Temporal lobe (tissue), 2 donors: Measurements from ENCODE around the gene WWTR1.

DNA sequence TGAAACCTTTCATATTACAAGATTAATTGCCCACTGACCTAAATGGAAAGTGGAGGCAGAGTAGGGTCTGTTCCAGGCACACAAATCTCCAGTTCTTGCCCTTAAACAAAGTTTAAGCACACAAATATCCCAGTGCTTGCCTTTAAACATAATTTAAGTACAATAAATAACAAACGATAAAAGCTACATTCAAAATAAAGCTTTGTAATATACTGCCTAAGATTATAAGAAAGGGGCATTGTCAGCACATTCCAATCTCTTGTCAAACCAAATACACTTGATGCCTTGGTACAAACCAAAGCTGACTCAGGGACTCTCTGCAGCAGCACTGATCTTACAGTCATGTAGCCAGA lies 18.4 kb downstream of the PLOD2 start:
- RAMPAGE, long total RNA = no peak

DNA sequence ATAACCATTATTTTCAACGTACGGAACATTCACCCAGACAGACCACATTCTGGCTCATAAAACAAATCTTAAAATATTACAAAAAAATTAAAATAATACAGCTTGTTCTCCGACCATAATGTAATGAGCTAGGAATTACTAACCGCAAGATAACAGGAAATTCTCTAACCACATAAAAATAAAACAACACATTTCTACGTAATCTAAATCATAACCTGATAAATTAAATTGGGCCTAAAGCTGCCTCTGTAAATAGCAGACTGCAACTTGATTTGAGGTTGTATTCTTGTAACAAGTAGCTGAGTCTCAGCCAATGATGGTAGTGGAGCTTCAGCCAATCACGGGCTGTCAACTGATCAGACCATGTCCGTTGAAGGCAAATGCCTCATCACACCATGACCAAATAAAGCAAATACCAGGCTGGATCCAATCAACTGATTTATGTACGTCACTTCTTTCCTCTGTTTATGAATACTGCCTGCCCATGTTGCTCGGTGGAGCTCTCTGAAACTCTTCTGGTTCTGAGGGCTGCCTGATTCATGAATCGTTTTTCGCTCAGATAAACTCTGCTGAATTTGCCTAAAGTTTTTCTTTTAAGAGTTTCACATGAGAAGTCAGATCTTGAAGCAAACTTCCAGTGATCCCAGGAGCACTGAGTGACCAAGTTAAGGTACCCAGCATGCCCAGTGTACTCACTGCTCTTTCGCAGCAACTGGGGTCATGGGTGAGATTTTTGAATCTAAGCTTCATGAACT lies 9.0 kb downstream of the PLSCR4 start:
- RAMPAGE, long total RNA = no peak

- RAMPAGE, long total RNA = no peak
Observed at GRCh38 chr3:146308666-146309341, 57.9 kb upstream of the PLSCR4 start.

DNA sequence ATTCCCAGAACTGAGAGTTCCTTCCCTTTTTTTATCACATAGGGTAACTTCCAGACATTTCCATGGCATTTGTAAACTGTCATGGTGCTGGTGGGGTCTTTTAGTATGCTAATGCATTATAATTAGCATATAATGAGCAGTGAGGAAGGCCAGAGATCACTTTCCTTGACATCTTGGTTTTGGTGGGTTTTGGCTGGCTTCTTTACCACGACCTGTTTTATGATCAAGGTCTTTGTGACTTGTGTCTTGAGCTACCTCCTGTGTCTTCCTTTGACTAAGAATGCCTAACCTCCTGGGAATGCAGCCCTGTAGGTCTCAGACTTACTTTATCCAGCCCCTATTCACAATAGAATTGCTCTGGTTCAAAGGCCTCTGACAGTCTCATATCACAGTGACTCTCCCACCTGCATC lies 35.4 kb upstream of the PLSCR2 start:
- RAMPAGE, long total RNA = no peak

- RAMPAGE, long total RNA = no peak
Observed at GRCh38 chr3:147354645-147355381, 51.5 kb downstream of the ZIC4 start.

- RAMPAGE, long total RNA = no peak
Observed at GRCh38 chr3:147370895-147371832, 35.2 kb downstream of the ZIC4 start.

DNA sequence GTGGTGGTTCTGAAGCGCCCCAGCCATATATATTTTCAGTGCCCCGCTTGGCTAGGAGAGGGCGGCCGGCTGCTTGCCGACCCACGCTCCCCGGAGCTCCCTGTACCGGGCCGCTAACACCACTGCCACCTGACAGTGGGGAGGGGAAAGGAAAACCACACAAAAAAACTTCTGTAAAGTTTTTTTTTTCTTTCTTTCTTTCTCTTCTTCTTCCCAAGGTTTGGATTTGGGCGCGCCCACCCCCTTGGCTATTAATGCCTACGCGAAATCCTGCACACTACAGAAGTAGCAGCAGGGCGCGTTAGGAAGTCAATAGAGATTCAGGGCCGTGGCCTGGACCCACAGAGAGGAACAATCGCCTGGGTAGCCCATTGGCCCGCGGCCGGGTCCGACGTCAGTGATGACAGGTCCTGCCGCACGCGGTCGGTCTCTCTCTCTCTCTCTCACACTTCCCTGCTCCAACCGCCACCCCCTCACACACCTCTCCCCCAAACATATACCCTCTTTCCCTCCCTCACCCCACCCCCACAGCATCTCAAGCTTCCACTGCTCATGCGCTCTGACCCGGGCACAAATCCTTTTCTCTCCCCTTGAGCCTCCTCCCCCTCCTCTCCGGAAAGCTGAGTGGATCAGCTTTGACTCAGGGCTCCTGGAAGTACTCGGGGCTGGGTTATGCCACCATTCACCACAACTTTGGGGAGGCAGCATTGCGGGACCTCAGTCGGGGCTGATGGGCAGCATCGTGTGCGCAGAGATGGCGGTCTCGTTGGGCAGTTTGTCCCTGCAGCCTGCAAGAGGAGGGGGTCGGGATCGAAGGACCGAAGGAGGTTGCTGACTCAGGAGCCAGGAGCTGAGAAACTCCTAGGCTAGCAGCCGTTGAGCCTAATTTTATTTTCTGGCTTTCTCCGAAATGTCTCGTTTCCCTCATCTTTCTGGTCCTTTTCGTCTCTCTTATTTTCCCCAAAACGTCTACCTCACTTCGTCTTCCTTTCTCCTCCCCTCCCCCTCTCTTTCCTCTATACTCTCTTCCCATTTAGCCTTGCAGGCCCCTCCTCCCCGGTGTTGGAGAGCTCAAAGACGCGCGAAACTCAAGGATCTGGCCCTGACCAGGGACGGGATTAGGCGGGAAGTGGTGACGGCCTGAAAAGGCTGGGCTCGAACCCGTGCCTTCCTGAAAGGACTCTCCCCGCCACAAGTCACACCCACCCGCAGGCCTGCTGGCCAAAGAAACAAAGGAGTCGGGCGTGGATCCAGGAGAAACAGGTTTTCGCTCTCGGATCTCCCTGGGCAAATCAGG lies 9.0 kb downstream of the ZIC4 start:
- RAMPAGE, long total RNA = no peak

- RAMPAGE, long total RNA = no peak
Observed at GRCh38 chr3:147408567-147409068, 547 bp upstream of the ZIC1 start.

DNA sequence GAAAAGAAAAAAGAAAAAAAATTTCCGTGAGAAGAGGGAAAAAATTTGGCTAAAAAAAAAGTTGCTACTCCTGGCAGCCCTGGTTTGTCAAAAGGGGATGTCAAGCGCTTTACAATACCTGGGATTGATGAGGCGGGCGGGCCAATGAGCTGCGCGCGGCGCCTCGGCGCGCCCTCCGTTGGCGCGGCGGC lies 201 bp upstream of the ZIC1 start:
- RAMPAGE, long total RNA = no peak

DNA sequence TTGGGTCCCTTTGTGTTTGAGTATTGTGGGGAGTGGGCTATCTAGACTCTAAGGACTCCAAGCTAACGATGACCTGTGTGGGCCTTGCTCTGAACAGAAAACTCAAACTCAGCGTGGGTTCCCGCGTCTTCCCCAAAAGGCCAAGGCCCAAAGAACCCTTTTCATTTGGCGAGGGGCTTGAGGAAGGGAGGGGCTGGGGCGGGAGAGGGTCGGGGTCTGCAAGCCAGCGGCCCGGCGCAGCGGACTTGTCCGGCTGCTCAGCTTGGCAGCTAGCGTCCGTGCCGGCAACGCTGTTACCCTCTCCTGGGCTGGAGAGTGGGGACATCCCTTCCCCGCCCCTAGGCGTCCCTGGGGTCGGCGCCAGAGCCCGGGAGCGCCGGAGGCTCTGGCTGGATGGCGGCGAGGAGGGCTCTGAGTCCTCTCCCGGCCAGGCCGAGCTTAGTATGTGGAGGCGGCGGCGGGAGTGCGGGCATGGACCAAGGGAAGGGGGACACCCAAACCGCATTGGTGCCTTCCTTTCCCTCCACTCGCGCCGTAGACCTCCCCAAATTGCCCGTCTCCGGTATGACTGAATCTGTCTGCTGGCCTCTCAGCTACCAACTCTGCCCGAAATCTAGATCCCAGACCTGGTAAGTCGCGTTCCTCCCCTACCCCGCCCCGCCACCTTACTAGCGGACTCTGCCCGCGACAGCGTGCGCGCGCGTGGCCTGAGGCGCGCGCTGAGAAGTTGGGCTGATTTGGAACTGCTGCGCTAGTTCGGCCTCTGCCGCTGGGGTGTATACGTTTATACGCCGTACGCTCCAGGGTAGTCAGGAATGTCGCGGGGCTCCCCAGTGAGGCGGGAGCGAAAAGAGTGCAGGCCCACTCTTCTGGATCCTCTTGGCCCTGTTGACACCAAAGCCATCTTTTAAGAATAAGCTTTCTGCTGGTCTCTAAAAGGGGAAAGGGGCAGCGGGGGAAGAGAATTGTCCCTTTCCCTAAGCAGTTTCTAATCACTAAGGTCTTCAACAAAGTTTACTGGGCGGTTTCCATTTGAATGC lies 12.1 kb downstream of the ZIC1 start:
- RAMPAGE, long total RNA = no peak

GRCh38 chr3:148079167-148079597 lies 618.5 kb upstream of the AGTR1 start:
- RAMPAGE, long total RNA = no peak

- RAMPAGE, long total RNA = no peak
Observed at GRCh38 chr3:148729518-148729996, 31.9 kb downstream of the AGTR1 start.

DNA sequence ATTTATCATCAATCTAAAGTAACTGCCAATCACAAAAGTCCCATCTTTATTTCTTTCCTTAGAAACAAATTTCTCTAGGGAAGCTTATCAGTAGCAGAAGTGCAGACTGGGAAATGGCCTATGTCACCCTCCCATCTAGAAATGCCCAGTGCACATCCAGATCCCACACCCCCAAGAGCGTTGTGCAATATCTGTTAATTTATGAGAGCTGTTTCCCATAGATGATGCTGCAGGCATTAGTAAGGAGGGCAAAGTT lies 39.3 kb downstream of the AGTR1 start:
- RAMPAGE, long total RNA = no peak

- RAMPAGE, long total RNA = no peak
Observed at GRCh38 chr3:148790874-148791248, 36.8 kb upstream of the CPB1 start.

DNA sequence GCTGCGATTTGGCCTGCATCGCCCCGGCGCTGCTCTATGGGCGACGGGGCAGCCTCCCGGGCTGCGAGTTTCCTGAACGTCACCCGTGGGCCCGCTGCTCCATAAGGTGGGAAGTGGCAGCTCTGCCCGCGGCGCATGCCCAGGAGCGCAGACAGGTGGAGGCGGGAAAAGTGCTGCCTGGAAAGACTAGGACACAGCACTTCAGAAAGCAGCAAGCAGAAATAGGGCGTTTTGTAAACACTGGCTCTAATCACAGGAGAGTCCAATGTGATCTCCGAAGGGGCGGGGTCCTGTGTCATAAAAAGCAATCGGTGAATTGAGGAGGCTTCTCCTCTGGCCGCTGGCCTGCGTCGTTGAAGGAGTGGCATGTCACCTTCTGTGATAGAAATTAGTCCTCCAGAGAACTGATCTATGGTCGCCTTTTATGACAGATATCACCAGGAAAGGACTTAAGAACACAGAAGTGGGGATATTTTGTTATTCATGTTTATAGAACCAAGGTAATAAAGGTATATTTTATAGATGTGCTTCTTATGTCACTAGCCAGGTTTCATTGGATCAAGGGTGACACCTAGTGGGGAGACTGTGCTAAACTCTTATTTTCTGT lies 44.3 kb upstream of the GYG1 start:
- RAMPAGE, long total RNA = no peak

DNA sequence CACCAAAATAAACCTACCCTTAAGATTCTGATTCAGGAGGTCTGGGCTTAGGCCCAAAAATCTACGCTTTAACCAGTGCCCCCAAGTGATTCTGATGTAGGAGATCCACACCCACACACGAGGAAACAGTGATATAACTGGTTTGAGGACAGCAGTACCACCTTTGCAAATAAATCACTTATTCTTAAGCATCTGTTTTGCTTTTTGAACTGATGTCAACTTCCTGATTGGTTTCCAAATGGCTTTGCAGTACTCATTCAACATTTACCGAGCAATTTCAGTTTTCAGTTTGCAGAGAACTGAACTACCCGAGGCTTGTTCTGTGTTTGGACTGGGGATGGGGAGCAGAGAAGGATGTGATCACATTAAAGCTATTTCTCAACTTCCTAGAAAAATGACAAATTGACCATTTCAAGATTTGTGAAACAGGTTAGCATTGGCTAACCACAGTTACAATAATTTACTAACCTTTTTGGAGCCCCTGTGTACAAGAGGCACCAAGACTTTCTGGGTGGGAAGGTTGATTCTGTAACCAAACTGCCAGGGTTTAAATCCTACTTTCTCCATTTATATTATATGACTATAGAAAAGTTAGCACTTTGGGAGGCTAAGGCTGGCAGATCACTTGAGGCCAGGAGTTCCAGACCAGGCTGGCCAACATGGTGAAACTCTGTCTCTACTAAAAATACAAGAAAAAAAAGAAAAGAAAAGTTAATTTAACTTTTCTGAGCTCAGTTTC lies 985 bp upstream of the GYG1 start:
- RAMPAGE, long total RNA = no peak

DNA sequence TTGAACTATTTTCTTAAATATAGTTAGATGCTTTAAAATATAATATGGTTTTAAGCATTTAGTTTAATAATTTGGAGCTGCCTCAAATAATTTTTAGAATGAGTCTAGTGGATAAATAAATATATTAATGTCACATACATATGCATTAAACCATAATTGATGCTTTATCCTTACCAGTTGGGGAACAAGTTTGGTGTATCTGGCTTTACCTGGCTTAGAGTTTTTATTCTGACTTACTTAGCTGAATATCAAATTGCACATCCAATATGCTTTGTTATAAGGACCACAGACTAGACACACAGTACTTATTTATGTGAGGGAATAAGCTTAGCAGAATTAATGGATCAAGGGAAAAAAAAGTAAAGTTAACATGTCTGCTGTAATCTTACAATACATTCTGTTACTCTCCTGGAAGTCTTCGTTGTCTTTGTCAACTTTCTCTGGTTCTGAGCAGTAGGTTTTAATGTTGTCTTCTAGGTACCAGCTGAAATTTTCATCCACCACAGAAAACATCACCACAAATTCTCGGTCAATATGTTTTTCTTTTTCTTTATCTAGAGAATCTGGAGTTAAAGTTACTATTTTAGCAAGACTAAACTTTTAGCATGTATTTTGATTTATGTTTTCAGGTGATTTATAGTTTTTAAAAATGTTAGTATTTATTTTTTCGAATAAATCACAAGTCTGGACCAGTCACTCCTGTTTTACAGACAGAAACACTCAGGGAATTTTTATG lies 12.6 kb downstream of the CP start:
- RAMPAGE, long total RNA = no peak

DNA sequence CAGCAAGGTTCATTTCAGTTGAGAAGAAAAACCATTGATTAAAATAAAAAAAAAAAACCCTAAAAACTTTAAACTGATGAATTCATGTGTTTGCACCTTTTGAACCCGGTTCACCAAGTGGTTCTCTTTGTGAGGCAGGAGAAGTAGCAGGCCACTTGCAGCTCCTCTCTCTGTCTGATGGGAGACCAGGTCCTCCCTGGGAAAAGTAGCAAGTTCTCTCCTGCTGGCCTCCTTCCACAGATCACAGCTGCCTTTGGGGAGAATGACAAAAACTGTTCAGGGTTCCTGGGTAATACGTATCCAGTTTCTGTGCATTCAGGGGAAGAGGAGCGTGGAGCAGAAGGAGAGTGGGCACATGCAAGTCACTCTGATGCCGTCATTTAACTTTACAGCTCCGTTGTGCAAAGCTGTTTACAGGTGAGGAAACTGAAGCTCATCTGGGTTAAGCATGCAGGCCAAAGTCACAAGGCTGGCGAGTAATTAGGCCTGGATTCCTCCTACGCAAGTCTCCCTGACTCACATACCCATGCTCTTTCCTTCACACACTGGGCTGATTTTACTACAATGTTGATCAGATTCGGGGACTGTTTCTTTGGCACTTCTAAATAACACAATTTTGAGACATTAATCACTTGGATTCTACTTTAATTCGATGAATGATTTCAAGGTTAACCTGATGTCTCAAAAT lies 7.4 kb upstream of the TM4SF1 start:
- RAMPAGE, long total RNA = no peak

GRCh38 chr3:149494117-149494528 lies 19.6 kb downstream of the TM4SF4 start:
- RAMPAGE, long total RNA = no peak

DNA sequence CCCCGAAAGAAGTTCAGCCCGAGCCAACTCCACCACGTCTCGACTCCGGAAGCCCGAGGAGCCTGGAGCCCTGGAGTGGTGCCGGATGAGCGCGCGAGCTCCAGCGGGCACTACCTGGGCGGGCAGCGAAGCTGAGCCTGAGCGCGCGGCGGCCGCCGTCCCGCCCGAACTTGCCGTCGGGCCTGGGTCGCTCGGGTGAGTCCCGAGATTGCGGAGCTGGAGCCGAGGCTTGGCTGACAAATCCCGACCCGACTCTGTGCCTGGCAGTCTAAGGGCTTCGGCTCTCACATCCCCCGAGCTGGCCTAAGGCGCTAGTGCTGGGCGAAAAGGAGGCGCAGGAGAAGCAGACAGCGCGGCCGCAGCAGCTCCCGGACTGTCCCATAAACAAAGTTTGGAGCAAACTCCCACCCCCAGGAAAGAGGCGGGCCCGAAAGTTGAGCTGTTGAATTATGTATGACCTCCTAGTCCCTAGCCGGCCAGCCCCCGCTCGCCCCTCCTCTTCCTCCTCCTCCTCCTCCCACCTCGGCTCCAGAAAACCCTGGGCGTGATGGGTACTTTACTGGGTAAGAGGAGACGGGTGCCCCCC lies at the start of gene WWTR1:
TSS of gene WWTR1 (minus strand) at position 375 of the 586 bp plus-strand sequence.
- RAMPAGE, long total RNA = no peak